Measurements from ENCODE around the genes MEFV, ZSCAN32 and CREBBP.

DNA sequence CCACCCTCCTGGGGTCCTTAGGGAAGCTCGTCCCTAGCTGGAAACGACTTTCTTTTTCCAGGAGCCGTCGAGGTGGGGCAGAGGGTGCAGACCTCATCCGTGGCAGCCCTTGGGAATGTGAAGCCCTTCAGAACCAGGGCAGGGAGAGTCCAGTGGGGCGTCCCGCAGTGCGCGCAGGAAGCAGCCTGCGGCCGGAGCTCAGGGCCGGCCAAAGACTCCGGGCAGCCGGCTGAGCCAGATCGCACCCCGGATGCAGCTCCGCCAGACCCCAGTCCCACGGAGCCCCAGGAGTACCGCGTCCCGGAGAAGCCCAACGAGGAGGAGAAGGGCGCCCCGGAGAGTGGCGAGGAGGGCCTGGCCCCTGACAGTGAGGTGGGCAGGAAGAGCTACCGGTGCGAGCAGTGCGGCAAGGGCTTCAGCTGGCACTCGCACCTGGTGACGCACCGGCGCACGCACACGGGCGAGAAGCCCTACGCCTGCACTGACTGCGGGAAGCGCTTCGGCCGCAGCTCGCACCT, 6.9 kb downstream of the ZNF205 start:
- PRO-cap, 3 experiments, result no peak in any of the 3 experiments

DNA sequence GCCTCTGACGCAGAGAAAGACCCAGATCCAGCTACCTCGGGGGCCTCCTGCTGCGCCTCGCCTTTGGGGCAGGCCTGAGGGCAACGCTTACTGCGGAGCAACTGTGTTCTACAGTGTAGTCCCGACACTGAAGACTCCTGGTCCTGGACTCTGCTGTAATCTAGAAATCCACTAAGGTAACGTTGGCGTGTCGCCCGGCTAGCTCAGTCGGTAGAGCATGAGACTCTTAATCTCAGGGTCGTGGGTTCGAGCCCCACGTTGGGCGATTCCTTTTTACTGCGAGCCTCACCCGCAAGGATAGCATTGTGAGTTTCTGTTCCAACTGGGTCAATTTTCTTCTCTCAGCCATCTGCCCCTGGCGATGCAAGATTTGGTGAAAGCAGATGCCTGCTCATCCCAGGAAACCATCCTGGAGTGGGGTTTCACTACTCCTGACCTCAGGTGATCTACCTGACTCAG, 40.7 kb downstream of the ZNF213 start:
- PRO-cap, 3 experiments, result peak in 3 of 3 experiments; most common plus-strand start position 191 of the sequence (in 3)

- PRO-cap, 3 experiments, result no peak in any of the 3 experiments
These were observed 19.6 kb downstream of the ZNF200 start for GRCh38 chr16:3215334-3215685.

GRCh38 chr16:3256256-3256904, at the start of gene MEFV:
Gene MEFV (minus strand): TSS chr16:3256633.
- PRO-cap, 3 experiments, result no peak in any of the 3 experiments

DNA sequence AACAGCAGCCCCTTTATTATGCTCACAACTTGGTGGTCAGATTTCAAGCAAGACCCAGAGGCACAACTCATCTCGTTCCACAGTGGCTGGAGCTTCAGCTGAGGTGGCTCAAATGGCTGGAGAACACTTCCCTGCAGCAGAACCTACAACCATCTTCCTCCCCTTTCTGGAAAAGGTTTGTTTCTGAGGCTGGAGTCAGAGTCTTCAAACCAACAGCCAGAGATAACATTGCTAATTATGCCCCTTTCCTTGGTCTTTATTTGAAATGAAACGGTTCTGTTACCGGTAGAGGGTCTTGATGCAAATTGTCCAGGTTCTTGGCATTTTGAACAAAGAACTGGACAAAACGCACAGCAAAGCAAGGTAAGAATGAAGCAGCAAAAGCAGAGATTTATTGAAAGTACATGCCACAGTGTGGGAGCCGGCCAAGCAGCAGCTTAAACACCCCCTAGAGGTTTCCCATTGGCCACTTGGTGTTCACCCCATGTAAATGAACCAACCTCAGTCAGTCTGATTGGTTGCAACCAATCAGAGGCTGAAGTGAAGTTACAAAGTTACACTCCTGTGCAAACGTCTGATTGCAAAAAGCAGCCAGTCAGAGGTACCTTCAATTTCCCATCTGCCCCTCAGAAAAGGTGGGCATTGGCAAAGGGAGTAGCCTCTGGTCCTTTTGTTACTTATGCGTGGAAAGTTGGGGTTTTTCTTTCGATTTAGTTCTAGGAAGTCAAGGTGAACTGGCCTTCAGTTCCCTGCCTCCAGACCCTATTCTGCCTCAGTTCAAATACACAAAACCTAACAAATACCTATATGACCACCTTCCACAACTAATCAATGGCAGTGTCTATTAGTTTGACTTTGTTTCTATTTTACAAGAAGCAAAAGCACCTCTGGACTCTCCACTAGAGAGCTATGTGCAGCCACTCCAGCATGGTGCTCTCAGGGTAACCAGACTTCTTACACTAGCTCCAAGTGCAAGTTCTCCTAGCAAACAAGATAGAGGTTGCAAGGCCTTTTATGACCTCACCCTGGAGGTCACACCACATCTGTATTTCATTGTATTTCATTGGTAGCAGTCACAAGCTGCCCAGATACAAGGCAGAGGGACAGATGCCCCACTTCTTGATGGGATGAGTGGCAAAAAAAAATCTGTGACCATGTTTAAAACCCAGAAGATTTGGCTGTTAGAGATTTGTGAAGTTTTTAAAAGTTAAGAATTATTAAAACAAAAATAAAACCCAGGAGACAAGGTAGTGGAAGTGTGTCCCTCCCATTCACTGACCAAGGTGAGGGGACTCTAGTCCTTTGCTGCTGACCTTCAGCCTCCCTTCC, 8.6 kb upstream of the ZNF263 start:
- PRO-cap, 3 experiments, result no peak in any of the 3 experiments

DNA sequence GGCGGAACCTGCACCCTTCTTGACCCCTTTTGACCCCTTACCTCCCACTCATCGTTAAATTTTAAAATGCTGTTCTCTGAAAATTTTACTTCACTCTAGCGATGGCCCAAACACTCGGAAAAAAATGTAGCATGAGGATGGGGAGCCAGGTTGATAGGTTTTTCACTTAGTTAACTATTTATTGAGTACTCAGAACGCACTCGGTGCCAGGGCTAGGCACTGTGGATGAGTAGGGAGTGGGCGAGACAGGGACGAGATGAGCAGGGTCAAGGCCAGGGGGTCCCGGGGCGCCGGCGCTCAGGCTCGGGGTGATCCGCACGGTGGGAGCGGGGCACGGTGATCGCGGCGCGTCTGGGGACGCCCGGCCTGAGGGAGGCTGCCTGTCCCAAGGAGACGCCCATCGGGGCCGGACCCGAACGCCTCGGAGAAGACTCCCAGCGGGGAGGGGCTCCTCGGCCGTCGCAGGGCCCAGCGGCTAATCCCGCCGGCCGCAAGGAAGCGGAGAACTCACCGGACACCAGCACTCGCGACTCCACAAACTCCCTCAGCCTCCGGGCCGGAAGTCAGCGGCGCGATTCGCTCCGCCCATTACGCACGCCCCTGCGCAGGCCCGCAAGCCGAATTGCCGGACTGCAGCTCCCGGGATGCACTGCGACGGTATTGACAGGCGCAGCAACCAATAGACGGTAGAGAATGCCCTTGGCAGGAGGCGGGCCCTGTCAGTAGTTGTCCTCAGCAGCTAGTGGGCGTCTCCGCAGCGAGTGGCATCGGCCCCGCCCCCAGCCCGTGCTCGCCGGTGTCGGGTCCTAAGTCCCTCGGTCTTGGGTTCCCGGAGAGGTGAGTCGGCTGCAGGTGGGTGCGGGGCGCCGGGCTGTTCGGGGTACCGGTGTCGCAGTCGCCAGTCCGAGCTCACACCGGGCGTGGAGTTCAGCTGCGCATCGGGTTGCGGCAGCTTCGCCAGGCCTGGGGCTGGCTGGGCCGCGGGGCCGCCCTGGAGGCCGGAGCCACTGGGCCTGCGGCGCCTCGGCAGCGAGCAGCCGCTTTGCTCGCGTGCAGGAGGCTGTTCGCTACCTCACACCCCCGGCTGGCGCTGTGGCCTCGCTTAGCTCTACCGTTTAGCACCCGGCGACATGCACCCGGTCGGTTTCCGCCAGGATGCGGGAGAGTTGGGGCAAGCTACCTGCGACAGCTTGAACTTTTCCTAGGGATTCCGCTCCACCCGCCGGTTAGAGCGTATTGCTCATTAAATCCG, at the start of gene ZSCAN32:
ZSCAN32 (minus strand) TSS at position 571 of the 1,252 bp plus-strand sequence.
- PRO-cap, 3 experiments, result peak in 3 of 3 experiments; most common plus-strand start position 796 of the sequence (in 2); most common minus-strand start position 353 of the sequence (in 1)

GRCh38 chr16:3541997-3542745, 35.0 kb downstream of the NLRC3 start:
- PRO-cap, 3 experiments, result no peak in any of the 3 experiments

DNA sequence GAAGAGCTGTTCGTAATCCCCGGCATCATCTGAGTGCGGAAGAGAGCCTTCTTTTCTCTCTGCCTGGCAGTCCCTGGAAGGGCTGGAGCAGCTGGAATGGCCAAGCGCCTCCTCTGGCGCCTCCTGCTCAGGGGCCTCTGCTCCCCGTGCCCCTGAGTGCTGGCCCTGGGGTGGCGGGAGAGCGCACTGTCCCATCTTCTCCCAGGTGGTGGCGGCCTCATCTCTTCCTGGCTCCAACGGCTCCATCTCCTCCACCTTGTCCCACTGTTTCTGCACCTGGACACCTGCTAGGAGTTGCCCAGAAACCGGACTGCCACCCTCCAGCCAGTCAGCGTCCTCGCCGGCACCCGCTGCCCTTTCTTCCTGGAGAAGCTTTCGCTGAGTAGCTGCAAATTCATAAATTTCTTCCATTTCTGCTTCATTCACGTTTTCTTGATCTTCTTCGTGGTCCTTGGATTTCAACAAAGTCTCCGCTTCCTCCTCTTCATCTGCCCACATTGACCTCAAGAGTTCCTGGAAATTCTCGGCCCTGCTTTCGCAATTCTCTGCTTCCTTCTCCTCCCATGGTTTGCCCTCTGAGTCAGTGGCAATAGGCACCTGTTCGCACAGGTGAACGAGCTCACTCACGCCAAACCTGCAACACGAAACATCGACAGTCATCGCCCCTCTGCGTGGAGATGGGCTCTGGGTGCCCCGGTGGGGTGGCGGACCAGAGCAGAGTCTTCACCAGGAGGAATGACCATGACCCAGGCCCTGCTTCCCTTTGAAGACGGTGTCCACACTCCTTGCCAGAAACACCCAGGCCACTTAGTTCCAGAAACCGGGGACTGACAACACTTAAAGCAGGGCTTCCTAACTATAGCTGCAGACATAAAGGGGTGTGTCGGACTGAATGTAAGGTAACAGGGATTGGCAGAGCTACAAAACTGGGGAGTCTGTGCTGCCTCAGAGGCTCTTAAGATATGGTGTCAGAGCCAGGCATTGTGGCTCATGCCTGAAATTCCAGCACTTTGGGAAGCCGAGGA, 13.8 kb upstream of the NLRC3 start:
- PRO-cap, 3 experiments, result peak in 1 of 3 experiments; most common plus-strand start position 618 of the sequence (in 1); most common minus-strand start position 499 of the sequence (in 1)

GRCh38 chr16:3640246-3640715, 14.2 kb upstream of the DNASE1 start:
- PRO-cap, 3 experiments, result no peak in any of the 3 experiments

GRCh38 chr16:3770376-3770950, 53.1 kb upstream of the TRAP1 start:
- PRO-cap, 3 experiments, result no peak in any of the 3 experiments

DNA sequence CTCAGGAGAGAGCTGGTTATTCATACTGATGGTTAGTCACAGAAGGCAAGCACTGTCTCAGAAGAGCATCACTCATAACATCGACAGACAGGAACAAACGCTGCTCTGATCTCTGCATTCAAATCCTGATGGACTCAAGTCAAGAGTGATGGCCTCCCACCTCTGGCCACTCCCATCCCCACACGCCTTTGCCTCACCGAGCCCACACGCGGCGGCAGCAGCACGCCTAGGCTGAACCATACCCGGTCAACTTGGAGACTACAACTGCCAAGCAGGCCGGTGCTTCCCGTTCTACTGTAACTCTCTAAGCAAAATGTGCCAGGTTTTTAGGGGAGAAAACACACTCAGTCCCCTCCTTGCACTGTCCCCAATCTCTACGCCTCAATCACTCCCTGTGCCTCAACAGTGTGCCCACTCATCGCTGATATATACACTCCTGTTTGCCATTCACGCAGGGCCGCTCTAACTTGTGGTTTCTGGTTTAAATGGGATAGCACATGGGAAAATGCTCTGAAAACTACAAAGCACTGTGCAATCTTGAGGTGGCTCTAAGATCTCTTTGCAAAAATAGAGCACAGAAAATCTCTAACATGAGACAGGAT, 55.9 kb downstream of the CREBBP start:
- PRO-cap, 3 experiments, result no peak in any of the 3 experiments

GRCh38 chr16:3858719-3859463, 21.6 kb downstream of the CREBBP start:
- PRO-cap, 3 experiments, result no peak in any of the 3 experiments

GRCh38 chr16:3874988-3875798, 5.3 kb downstream of the CREBBP start:
- PRO-cap, 3 experiments, result no peak in any of the 3 experiments

DNA sequence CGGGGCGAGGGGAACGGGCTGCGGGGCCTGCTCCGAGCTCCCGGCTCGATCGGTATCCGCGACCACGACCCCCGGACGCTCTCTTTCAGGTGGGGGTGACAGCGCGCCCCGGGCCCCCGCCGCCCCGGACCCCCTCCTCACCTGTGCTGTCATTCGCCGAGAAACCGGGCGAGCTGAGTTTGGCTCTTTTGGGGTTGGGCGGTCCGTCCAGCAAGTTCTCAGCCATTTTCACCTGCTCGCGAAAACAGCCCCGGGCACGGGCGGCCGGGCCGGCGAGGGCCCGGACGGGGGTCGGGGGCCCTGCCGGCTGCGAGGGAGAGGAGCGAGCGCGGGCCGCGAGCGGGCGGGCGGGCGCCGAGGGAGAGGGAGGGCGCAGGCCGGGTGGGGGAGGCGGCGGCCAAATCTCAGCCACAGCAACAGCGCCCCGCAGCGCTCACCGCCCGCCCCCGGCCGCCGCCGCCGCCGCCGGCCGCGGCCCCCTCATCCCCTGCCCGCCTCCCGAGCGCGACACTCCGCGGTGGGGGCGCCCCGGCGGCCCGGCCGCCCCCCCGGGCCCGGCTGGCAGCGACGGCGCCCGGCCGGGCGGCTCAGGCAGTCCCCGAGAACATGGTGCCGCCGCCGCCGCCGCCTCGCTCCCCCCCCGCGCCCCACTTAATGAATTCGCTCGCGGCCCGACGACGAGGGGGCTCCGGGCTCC, 674 bp downstream of the CREBBP start:
- PRO-cap, 3 experiments, result peak in 3 of 3 experiments; most common plus-strand start position 594 of the sequence (in 3)

DNA sequence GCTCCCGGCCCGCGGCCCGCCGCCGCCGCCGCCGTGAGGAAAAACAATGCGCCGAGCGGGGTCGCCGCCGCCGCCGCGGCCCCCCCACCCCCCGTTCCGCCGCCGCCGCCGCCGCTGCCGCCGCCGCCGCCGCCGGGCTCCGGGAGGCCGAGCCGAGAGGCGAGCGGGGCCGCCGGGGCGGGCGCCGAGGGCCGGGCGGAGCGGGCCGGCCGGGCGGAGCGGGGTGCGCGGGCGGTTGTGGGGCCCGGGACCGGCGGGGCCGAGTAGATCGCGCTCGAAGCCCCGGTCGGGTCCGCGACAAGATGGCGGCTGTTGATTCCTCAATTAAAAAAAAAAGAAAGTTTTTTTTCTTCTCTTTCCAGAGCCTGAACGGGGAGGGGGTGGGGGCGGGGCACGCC, at the start of gene CREBBP:
CREBBP (minus strand) TSS at position 326 of the 398 bp plus-strand sequence.
- PRO-cap, 3 experiments, result peak in 3 of 3 experiments; most common minus-strand start position 326 of the sequence (in 3)

GRCh38 chr16:3881583-3881948, 1.1 kb upstream of the CREBBP start:
- PRO-cap, 3 experiments, result no peak in any of the 3 experiments

DNA sequence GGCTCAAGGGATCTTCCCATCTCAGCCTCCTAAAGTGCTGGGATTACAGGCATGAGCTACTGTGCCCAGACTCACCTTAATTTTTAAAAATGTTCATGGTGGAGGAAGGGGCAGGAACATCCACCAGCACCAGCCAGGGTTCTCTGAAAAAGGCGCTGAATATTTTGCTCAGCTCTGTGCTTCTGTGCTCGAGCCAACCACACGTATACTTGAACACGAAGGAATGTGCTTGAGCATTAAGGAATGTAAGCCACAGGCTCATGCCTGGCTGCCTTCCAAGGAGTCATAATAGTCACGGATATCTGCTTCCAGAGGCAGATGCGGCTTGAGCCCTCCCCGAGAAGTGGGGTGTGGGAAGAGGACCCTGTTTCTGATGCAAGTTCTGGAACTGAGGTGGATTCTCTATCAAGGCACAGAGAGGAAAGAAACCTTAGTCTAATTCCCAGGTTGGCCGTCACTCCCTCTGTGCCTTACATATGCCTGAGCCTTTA, 65.6 kb upstream of the CREBBP start:
- PRO-cap, 3 experiments, result no peak in any of the 3 experiments

DNA sequence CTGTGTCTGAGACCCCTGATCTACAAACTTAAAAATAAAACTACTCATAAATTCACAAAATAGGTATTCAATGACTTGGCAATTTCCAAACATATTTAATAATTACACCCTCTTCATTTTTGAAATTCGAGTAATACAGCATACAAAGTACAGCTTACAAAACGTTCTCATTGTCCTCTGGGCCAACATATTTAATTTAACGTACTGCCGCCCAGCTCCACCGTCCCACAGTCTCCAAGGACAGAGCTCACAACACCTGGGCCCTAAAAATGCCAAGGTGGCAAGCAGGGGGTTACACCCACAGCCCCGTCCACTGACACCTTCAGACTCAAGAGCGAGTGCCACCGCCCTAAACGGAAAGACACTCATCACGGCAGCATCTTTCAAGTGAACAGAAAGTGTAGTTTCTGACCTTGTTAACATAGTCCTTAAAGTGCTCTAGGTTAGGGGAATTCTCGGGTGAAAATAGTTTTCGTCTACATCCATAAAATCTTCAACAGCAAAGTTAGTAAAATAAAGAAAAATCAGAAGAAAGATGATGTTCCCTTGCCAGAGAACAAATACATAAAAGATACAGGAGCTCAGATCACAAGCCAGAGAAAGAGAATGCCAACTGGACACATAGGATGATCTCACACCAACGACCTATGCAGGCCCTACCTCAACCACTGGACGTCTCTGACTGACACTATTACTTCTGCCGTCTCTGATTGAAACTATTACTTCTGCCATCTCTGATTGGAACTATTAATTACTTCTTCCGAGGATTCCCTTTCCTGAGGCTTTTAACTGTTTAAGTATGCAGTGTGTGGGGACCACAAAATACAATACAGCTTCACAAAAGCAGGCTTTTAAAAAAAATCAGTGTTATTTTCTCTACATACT, 4.1 kb downstream of the ADCY9 start:
- PRO-cap, 3 experiments, result no peak in any of the 3 experiments

DNA sequence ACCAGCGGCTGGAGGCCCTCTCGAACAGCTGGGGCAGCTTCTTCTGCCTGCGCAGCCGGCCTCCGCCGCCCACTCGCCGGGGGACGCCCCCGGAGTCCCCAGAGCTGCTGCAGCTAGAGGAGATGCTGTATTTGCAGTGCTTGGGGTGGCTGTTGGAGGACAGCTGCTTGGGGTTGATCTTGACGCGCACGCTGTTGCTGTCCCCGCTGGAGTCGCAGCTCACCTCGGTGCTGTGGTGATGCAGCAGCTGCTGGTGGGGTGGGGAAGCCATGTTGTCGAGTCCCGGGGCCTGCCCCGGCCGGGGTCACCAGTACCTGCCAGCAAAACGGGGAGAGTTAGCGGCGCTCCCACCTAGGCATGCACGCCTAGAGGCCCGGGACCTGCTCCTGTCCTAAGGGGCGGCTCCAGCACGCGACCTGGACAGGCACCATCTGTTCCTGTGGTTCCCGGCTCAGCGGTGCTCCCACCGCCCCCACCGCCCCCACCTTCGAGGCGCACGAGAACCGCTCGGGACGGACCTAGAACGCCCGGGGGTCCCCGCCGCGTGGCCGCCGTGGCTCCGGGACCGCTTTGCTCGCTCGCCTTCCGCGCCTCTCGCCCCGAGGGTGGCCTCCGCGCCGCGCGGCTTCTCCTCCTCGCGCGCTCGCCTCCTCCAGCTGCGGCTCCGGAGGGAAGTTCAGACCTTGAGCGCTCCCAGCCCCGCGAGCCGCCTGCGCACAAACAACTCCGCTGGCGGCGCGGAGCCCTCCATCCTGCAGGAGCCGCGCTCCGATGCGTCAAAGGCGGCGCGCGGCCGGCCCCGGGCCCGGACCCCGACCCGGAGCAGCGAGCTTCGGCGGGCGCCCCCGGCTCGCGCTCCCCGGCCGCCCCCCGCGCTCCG, 830 bp downstream of the ADCY9 start:
- PRO-cap, 3 experiments, result peak in 1 of 3 experiments; most common plus-strand start position 679 of the sequence (in 1); most common minus-strand start position 658 of the sequence (in 1)

- PRO-cap, 3 experiments, result no peak in any of the 3 experiments
These were observed 20.0 kb upstream of the ADCY9 start for GRCh38 chr16:4136009-4136864.

Measured in Metastatic Breast Carcinoma in the Ovary (tissue), 3 donors.